Endothelial cell of umbilical vein (primary cell): ENCODE results near the genes USP38 and GYPA.

- PRO-cap = no peak
CAGE:
- cytosol, long polyA minus RNA = no peak
- cytosol, long polyA plus RNA = no peak
- long polyA plus RNA = no peak
- nucleus, long polyA minus RNA = no peak
- nucleus, long polyA plus RNA = no peak
Observed at GRCh38 chr4:140790262-140790518, 34.0 kb upstream of the TBC1D9 start.

- PRO-cap = no peak
CAGE:
- cytosol, long polyA minus RNA = no peak
- cytosol, long polyA plus RNA = no peak
- long polyA plus RNA = no peak
- nucleus, long polyA minus RNA = no peak
- nucleus, long polyA plus RNA = no peak
Observed at GRCh38 chr4:140810964-140811358, 54.8 kb upstream of the TBC1D9 start.

GRCh38 chr4:141853157-141853794 is 216.9 kb downstream of the IL15 start:
- PRO-cap = no peak
CAGE:
- cytosol, long polyA minus RNA = no peak
- cytosol, long polyA plus RNA = no peak
- long polyA plus RNA = no peak
- nucleus, long polyA minus RNA = no peak
- nucleus, long polyA plus RNA = no peak

- PRO-cap = no peak
CAGE:
- cytosol, long polyA minus RNA = no peak
- cytosol, long polyA plus RNA = no peak
- long polyA plus RNA = no peak
- nucleus, long polyA minus RNA = no peak
- nucleus, long polyA plus RNA = no peak
Observed at GRCh38 chr4:142305141-142305584, 540.9 kb downstream of the INPP4B start.

DNA sequence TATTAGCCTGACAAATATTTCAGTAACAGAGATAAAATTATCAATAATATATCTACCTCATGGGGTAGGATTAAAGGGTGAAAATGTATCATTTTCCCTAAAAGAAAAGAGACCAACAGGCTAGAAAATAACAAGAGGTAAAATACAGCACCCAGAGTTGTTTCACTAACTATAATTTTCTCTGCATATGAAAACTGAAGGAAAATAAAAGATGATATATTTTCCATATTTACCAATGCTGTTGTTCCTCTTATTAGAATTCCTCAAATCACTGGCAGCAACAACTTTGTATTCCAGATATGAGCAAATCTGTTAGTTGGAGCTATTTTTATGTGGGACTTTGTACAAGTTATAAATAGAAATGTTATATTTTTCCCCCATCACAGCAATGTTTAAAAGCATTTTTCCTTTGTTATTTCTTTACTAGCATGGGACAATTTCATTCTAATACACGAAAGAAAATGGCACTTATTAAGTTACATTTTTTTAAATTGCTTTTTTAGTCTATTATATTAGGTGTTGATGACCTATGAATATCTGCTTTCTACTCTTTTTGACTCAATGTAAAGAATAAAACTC is 540.4 kb downstream of the INPP4B start:
- PRO-cap = no peak
CAGE:
- cytosol, long polyA minus RNA = no peak
- cytosol, long polyA plus RNA = no peak
- long polyA plus RNA = no peak
- nucleus, long polyA minus RNA = no peak
- nucleus, long polyA plus RNA = no peak

- PRO-cap = bidirectional peak, plus-strand start at chr4:142405562, minus-strand start at chr4:142405434
CAGE:
- cytosol, long polyA minus RNA = start-site peak on the minus strand at chr4:142405383-142405469, 86 reads
- cytosol, long polyA plus RNA = no peak
- long polyA plus RNA = start-site peak on the minus strand at chr4:142405408-142405447, 60 and 60 reads in 2 replicates
- nucleus, long polyA minus RNA = start-site peak on the minus strand at chr4:142405385-142405479, 1,258 reads
- nucleus, long polyA plus RNA = start-site peak on the minus strand at chr4:142405420-142405454, 61 and 77 reads in 2 replicates
Observed at GRCh38 chr4:142404869-142405899, 440.9 kb downstream of the INPP4B start.

GRCh38 chr4:143184542-143185289 is at the start of gene USP38:
Gene USP38, plus strand, starts transcription at chr4:143184917.
- PRO-cap = bidirectional peak, plus-strand start at chr4:143184695, minus-strand start at chr4:143184654; bidirectional peak, plus-strand start at chr4:143184917, minus-strand start at chr4:143184855
CAGE:
- cytosol, long polyA minus RNA = start-site peak on the plus strand at chr4:143184917-143184949, 208 reads
- cytosol, long polyA plus RNA = start-site peak on the plus strand at chr4:143184941-143184952, 47 and 53 reads in 2 replicates
- long polyA plus RNA = start-site peak on the plus strand at chr4:143184943-143184985, 106 and 73 reads in 2 replicates
- nucleus, long polyA minus RNA = start-site peak on the minus strand at chr4:143184602-143184671, 6 reads; start-site peak on the minus strand at chr4:143184795-143184861, 7 reads; start-site peak on the plus strand at chr4:143184914-143184985, 1,248 reads; start-site peak on the plus strand at chr4:143185042-143185144, 71 reads
- nucleus, long polyA plus RNA = no peak

GRCh38 chr4:143186162-143186674 is 1.5 kb downstream of the USP38 start:
- PRO-cap = no peak
CAGE:
- cytosol, long polyA minus RNA = no peak
- cytosol, long polyA plus RNA = no peak
- long polyA plus RNA = no peak
- nucleus, long polyA minus RNA = no peak
- nucleus, long polyA plus RNA = no peak

DNA sequence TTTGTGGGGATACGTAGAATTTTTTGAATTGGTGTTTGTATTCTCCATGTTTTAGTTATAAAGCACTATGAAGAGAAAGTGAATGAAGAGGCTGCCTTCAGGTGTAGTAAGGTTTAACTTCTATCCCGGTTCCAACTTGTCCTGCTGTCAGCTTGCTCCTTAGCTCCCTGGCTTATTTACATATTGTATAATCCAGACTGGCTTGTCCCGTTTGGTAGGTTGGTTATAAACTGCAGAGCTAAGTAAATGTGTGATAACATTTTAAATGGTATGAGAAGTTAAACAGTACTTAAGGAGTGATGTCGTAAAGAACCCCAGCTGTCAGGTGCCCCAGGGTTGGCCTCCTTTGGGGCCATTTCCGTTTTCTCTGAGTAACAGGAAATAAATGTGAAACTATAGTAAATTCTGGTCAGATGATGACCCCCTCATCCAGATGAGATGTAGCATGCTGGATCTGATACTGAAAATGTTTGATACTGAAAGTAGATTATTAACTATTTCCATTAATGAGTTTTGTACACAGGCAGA is 22.2 kb downstream of the GAB1 start:
- PRO-cap = unidirectional peak, plus-strand start at position 412 of the sequence
CAGE:
- cytosol, long polyA minus RNA = no peak
- cytosol, long polyA plus RNA = no peak
- long polyA plus RNA = no peak
- nucleus, long polyA minus RNA = no peak
- nucleus, long polyA plus RNA = no peak

DNA sequence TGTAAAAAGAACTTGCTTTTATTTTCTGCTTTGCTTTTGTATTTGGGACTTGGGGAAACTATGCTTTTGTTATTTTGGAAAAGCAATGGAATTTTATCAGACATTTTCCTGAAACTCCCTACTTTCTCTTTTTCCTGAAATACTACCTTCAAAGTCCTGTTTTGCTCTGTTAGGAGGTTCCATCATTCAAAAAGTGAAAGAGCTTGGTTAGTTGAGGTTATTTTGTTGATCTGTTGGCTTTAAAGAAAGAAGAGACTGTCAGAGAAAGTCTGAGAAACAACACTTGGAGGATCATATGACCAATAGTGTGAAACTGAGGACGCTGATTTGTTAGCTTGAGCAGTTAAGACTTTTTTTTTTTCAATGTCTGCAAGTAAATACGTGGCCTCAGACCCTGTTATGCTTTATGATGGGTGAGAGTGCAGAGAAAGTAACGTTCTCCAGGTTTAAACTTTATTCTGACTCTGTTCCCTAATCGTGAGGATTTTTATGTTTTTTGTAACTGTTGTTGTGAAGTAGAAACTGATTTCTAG is 45.8 kb downstream of the GAB1 start:
- PRO-cap = bidirectional peak, plus-strand start at position 407 of the sequence, minus-strand start at position 248 of the sequence
CAGE:
- cytosol, long polyA minus RNA = no peak
- cytosol, long polyA plus RNA = no peak
- long polyA plus RNA = no peak
- nucleus, long polyA minus RNA = no peak
- nucleus, long polyA plus RNA = no peak

DNA sequence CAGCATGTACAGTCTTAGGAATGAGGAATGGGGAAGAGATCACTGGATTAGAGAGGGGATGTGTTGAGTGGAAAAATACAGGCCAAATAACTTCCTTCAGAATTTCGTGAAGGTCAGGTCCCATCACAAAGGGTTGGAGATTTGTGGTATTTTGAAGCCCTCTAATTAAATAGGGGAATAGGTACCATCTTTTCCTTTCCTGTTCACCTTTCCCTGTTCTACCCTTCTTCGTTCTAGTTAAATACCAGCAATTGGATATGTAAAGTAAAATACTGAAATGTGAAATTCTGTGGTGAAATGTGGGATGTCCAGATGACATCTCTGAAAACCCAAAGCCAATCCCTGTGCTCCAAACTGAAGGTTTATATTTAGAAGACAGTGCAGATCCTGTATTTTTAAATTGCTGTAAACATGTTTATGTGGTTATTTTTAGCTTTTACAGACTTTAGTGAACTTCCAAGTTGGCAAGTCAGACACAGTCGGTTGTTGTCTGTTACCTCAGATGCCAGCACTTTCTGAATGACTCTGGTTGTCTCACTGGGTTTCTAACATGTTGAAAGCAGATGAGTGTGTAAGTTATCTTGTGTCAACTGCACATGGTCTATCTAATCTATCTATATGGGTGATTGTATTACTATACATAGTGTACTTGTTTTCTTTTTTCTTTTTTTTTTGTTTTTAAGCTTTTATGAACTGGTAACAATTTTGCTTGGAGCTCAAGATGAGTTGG is 66.0 kb downstream of the GAB1 start:
- PRO-cap = no peak
CAGE:
- cytosol, long polyA minus RNA = no peak
- cytosol, long polyA plus RNA = no peak
- long polyA plus RNA = no peak
- nucleus, long polyA minus RNA = no peak
- nucleus, long polyA plus RNA = no peak

DNA sequence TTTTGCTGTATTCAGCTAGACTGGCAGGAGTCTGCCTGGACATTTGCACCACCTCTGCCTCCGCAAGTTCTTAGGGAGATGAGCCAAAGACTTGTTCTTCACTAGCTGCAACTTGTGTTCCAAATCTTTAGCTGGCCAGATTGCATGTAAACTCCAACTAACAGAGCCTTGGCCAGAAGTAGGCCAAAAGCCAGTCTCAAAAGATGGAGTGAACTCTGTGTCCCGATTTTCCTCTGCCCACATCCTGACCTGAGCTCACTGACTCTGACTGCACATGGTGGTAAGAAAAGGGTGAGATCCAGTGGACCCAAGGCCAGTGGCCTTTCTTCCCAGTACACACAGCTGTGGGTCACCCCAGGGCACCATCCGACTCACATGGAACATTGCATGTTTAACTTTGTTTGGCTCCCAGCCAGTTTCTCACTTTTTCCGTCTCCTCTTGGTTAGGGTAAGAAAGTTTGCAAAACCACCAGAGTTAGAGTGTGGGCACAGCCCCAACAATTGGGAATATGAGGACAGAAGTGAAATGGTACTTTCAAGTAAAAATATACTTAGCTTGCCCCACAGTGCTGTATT is 69.8 kb downstream of the GAB1 start:
- PRO-cap = no peak
CAGE:
- cytosol, long polyA minus RNA = no peak
- cytosol, long polyA plus RNA = no peak
- long polyA plus RNA = no peak
- nucleus, long polyA minus RNA = no peak
- nucleus, long polyA plus RNA = no peak

GRCh38 chr4:143417892-143418563 is 81.4 kb downstream of the GAB1 start:
- PRO-cap = no peak
CAGE:
- cytosol, long polyA minus RNA = no peak
- cytosol, long polyA plus RNA = no peak
- long polyA plus RNA = no peak
- nucleus, long polyA minus RNA = no peak
- nucleus, long polyA plus RNA = no peak

- PRO-cap = no peak
CAGE:
- cytosol, long polyA minus RNA = no peak
- cytosol, long polyA plus RNA = no peak
- long polyA plus RNA = no peak
- nucleus, long polyA minus RNA = no peak
- nucleus, long polyA plus RNA = no peak
Observed at GRCh38 chr4:143517179-143517785, 3.8 kb downstream of the SMARCA5 start.

- PRO-cap = no peak
CAGE:
- cytosol, long polyA minus RNA = no peak
- cytosol, long polyA plus RNA = no peak
- long polyA plus RNA = no peak
- nucleus, long polyA minus RNA = no peak
- nucleus, long polyA plus RNA = no peak
Observed at GRCh38 chr4:143543239-143543796, 29.8 kb downstream of the SMARCA5 start.

DNA sequence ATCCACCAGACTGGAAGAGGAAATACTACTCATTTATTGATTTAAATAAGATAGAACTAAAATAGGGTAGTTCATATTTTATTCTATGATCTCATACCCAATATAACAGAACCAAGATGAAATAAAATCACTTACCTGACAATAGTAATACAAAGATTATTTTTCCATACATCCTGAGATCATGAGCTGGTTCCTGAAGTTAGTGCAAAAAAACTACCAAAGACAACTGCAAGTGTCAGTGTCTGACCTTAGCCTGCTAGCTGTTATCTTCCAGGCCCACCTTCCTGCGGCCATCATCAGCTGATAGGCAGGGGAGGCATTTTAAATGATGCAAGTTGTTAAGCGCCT is at the start of gene GYPA:
GYPA (minus strand) TSS at position 255 of the 348 bp plus-strand sequence.
- PRO-cap = no peak
CAGE:
- cytosol, long polyA minus RNA = no peak
- cytosol, long polyA plus RNA = no peak
- long polyA plus RNA = no peak
- nucleus, long polyA minus RNA = no peak
- nucleus, long polyA plus RNA = no peak

DNA sequence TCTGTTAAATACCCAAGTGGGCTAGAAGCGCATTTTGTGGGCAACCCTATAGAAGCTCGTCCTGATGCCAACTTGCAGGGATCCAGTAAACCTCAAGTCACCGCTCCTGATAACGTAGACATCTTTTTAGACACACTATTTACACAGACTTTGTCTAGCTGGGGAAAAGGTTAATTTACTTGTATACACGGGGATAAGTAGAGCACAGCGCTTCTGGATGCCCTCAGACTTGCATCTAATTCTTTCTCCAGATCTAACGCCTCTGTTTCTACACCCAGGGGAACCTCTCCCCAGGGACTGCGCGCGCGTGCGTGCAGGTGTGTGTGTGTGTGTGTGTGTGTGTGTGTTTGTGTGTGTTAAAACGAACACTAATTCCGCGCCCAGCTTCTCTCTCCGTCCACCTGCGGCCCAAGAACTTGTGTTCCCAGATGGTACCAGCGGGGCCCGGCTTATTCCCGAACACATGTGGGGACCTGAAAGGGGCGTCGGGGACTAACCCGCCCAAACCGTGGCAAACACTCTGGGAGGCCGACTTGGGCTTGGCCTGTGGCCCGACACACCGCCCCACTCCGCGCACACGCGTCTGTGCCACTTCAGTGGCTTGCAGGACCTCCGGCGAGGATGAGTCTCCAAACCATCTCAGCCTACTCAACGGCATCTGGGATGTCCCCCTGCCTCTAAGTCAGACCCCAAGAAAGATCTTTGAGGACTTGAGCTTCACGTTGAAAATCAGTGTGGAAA is 995 bp upstream of the HHIP start:
- PRO-cap = bidirectional peak, plus-strand start at position 386 of the sequence, minus-strand start at position 237 of the sequence; bidirectional peak, plus-strand start at position 596 of the sequence, minus-strand start at position 494 of the sequence
CAGE:
- cytosol, long polyA minus RNA = no peak
- cytosol, long polyA plus RNA = no peak
- long polyA plus RNA = no peak
- nucleus, long polyA minus RNA = no peak
- nucleus, long polyA plus RNA = no peak

DNA sequence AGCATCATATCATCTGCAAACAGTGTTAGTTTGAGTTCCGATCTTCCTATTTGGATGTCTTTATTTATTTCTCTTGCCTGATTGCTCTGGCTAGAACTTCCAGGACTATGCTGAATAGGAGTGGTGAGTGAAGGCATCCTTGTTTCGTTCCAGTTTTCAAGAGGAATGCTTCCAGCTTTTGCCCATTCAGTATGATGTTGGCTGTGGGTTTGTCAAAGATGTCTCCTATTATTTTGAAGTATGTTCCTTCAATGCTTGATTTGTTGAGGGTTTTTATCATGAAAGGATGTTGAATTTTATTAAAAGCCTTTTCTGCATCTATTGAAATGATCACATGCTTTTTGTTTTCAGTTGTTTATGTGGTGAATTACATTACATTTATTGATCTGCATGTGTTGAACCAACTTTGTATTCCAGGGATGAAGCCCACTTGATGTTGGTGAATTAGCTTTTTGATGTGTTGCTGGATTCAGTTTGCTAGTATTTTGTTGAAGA is 93.7 kb downstream of the ANAPC10 start:
- PRO-cap = no peak
CAGE:
- cytosol, long polyA minus RNA = no peak
- cytosol, long polyA plus RNA = no peak
- long polyA plus RNA = no peak
- nucleus, long polyA minus RNA = no peak
- nucleus, long polyA plus RNA = no peak

DNA sequence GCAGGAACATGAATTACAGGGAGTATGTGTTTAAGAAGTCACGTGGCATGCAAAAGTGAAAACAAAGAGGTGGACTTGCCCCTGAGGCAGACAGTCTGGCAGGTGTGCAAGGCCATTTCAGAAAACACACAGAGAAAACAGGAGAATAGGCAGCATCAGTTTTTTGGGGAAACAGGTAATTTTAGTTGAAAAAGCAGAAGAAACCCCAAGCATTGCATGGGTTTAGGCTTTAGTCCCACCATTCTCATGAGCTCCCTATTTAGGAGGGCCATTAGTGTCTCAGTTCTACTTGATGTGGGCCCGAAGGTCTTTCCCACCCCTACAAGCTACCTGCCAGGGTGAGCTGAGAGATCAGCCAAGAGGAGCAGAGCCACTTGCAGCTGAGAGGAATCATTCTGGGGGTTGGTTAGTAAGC is 29.6 kb downstream of the C4orf51 start:
- PRO-cap = no peak
CAGE:
- cytosol, long polyA minus RNA = no peak
- cytosol, long polyA plus RNA = no peak
- long polyA plus RNA = no peak
- nucleus, long polyA minus RNA = no peak
- nucleus, long polyA plus RNA = no peak

DNA sequence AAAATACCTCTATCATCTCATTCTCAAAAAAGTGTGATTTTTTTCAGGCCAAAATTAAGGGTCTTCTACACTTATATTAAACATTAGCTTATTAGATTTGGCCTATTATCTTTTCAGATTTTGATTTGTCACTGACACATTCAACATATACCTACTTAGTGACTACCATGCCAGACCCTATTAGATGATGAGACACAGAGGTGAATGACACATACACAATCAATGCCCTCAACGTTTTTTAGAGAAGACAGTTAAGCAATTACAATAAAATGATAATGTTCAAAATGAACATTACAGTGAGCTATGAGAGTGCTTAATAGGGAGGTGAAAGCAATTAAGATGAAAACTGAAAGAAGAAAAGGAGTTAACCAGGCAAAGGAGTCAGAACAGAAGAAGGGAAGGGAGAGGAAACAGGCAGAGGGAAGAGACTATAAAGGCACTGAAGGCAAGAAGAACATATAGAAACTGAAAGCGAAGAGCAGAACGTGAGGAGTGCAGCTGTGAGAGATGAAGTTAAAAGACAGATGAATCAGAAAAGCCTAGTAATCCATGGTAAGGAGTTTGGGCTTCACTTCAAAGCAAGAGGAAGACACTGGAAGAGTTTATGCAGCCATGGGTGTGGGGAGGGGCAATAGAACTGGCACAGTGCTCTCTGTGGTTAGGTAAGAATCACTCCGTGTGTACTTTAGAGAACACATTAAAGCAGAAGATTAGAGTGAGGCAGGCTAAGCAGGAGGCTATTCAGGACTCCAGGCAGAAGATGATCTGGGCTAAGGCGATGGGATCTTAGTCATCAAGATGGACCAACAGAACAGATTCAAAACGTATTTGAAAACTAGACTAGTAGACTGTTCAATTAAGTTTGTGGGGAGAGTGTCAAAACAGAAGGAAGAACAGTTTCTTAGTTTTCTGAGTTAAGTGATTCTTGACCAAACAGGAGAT is 119.1 kb downstream of the REELD1 start:
- PRO-cap = no peak
CAGE:
- cytosol, long polyA minus RNA = no peak
- cytosol, long polyA plus RNA = no peak
- long polyA plus RNA = no peak
- nucleus, long polyA minus RNA = no peak
- nucleus, long polyA plus RNA = no peak